Duodenum (tissue), 1 donor: ENCODE results near the genes FREM3, MMAA and REELD1.

GRCh38 chr4:140152725-140153716 is 963 bp downstream of the MAML3 start:
- PRO-cap: bidirectional peak, plus-strand start at chr4:140152861, minus-strand start at chr4:140152590; bidirectional peak, plus-strand start at chr4:140153057, minus-strand start at chr4:140153054; bidirectional peak, plus-strand start at chr4:140153417, minus-strand start at chr4:140153185

DNA sequence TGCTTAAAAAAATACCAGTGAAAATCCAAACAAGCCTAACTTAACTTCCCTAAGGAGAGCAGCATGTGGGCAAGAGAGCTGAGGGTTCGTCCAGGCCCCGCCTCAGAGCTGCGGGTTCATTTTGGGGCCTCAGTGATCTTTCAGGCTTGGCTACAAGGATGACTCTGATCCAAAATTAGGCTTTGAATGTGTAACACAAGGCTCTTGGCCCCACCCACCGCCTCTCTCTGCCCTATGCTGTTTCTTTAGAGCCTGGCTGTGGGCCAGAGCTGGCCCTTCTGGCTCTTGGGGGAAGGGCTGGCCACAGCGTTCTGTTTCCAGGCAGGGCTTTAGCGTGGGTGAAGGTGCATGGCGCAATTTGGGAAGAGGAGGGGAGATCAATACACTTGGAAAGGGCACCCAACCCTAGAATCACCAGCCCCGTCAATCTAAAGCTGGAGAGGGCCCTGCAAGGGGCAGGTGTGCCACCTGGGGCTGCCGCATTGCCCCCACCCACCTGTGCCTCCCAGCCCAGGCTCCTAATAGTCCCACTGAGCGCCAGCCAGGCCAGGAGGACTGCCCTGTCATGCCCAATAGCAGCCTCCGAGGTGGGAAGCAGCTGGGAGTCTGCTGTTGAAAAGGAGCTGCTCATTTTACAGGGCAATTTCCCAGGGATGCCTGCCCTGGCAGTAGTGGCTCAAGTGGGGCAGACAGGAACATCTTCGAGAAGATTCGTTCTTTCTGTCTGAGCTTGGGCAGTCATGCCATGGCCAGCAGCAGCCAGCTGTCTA is 84.5 kb upstream of the MAML3 start:
- PRO-cap: no peak

GRCh38 chr4:140642462-140642810 is 73.7 kb upstream of the UCP1 start:
- PRO-cap: no peak

DNA sequence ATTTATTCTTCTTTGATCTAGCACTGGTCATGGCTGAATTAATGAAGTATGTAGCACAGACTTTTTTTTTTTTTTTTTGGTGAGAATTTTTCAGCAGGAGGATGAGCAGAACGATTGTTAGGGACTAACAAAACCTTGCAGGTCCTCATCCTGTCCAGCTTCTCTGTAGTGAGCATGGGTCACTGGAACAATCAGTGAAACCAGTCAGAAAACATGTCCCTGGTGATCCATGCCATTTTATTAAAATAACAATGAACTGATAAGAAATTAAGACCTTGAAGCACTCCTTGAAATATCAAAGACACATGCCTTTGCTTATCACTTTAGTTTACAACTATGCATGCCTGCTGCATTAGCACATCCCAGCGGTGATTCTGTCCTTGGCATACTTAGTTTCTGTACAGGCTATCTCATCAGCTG is 150.8 kb downstream of the RNF150 start:
- PRO-cap: no peak

- PRO-cap: no peak
These were observed 7.1 kb downstream of the IL15 start for GRCh38 chr4:141643329-141644014.

DNA sequence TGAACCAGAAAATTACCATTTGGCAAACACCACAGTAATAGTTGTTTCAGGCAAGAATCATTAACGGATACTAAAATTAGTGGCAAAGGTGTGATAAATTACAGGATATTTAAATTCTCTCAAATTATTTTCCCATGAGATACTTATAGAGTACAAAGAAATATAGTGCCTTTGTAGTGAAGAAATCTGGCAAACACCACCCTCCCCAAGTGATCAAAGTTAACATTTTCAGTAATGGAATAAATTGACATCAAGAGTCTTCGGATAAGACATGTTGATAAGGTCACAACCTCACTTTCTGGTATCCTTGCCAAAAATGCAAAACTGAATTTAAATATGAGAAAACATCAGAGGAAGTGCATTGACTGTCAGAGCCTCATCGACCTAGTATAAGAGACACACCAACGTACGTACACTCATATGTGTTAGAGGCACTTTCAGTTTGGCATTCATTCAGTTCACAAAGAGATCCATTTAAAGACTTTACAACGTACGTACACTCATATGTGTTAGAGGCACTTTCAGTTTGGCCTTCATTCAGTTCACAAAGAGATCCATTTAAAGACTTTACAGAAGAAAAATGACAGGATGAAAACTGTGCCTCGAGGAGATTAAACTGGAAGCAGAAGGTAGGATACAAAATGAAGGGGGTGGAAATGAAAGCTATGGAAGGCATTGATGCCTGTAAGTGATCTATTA is 280.4 kb downstream of the INPP4B start:
- PRO-cap: unidirectional peak, plus-strand start at position 361 of the sequence

DNA sequence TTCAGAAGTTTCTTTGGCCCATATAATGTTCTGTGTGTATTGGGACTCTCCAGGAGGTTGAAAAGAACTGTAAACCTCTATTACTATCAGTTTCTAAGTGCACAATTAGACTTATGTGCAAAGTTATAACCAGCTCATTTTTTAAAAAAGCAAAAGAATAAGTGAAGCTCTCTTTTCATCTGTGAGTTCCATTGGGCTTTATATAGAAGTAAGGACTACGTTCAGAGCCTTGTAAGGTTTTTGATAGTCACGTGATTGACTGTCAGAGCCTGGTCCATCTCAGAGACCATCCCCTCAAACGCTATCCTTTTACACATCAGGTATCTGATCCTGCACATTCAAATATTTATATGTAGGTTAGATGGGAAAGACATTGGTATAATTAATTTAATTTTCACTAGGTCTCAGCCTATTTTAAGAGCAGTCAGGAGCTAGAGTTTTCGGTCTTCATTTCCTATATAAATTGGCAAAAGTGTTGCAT is 279.3 kb downstream of the INPP4B start:
- PRO-cap: no peak

DNA sequence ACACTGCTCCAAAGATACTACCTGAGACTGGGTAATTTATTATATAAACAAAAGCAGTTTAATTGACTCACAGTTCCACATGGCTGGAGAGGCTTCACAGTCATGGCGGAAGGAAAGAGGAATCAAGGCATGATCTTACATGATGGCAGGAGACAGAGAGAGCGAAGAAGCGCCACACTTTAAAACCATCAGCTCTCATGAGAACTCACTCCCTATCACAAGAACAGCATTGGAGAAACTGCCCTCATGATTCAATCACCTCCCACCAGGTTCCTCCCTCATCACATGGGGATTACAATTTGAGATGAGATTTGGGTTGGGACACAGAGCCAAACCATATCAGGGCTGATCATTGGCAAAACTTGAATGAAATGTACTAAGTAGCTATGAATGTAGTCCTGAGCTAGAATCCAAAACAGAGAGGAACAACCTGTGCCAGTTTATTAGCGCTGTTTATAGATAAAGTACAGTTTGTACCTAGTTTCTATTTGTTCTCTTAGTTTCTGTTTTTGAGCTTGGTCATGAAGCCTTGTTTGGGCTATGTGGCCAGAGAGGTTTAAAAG is 66.8 kb upstream of the INPP4B start:
- PRO-cap: no peak

DNA sequence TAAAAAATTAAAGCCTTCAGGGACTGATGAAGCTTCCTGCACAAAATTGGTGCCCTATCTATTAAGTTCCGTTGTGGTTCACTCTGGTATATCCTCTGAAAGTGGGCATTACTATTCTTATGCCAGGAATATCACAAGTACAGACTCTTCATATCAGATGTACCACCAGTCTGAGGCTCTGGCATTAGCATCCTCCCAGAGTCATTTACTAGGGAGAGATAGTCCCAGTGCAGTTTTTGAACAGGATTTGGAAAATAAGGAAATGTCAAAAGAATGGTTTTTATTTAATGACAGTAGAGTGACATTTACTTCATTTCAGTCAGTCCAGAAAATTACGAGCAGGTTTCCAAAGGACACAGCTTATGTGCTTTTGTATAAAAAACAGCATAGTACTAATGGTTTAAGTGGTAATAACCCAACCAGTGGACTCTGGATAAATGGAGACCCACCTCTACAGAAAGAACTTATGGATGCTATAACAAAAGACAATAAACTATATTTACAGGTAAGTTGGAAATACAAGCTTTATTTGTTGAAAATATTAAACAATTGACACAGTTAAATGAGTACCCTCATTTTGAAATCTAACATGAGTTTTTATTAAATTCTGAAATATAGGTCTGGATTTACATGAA is 29.8 kb downstream of the USP38 start:
- PRO-cap: no peak

GRCh38 chr4:143358830-143359357 is 22.2 kb downstream of the GAB1 start:
- PRO-cap: no peak

DNA sequence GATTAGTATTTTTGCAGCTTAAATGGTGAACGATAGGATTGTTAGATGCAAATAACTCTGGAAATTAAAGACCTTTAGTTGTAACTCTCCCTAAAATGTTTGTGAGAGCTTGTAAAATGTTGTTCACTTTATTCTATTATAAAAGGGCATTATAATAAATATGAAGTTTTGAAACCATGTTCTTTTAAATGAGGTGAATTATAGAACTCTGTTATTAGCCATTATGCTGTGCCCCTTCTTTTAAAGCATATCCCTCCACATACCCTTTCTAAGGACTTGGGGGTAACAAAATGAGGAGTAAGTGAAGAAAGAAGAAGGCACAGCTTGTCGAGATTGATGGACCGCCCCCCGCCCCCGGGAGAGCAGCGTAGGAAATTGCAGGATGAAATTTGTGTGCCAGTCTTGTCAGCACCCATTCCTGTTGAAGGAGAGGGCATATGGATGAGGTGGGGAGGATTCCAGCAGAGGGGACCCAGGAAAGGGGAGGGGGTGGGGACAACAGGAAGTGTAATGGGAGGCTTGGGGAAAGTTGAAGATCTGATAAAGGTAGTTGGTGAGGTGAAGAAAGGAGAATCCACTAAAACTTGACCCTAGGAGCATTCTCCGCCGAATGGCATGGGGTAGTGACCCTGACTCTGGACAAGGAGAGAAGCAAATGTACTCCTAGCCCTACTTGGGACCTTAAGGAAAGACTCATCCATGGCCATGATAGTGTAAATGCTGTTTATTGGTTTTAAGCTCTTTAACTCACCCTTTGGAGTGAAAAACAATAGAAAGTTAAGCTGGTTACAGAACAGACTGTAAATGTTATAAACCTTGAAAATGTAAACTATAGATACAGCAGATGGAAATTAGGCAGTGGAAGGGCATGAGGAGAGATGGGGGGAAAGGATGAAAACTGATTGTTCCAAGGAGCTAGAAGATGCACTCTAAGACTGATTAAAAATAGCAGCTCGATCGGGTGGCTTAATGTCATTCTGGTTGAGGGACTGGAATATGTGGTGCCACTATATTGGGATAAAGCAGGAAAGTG is 59.2 kb downstream of the GAB1 start:
- PRO-cap: no peak

DNA sequence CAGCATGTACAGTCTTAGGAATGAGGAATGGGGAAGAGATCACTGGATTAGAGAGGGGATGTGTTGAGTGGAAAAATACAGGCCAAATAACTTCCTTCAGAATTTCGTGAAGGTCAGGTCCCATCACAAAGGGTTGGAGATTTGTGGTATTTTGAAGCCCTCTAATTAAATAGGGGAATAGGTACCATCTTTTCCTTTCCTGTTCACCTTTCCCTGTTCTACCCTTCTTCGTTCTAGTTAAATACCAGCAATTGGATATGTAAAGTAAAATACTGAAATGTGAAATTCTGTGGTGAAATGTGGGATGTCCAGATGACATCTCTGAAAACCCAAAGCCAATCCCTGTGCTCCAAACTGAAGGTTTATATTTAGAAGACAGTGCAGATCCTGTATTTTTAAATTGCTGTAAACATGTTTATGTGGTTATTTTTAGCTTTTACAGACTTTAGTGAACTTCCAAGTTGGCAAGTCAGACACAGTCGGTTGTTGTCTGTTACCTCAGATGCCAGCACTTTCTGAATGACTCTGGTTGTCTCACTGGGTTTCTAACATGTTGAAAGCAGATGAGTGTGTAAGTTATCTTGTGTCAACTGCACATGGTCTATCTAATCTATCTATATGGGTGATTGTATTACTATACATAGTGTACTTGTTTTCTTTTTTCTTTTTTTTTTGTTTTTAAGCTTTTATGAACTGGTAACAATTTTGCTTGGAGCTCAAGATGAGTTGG is 66.0 kb downstream of the GAB1 start:
- PRO-cap: no peak

- PRO-cap: no peak
These were observed 3.8 kb downstream of the SMARCA5 start for GRCh38 chr4:143517179-143517785.

DNA sequence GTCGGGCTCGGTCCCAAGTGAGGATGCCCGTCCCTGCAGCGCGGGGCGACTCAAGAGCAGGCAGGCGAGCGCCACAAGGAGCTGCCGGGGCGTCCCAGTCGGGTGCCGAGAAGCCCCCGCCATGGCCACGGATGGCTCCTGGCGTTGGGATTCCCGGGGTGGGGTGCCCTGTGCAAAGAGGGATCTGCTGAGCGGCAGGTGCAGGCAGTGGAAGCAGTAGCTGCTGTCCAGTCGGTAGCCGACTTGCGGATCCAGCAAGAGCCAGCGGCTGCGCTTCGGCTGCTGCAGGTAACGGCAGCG is at the start of gene FREM3:
FREM3 (minus strand) TSS at position 123 of the 300 bp plus-strand sequence.
- PRO-cap: no peak

GRCh38 chr4:144647008-144647595 is 1.1 kb downstream of the HHIP start:
- PRO-cap: no peak

- PRO-cap: bidirectional peak, plus-strand start at chr4:145619396, minus-strand start at chr4:145619330
These were observed at the start of gene MMAA for GRCh38 chr4:145618476-145619536. MMAA (plus strand) TSS chr4:145619385.

DNA sequence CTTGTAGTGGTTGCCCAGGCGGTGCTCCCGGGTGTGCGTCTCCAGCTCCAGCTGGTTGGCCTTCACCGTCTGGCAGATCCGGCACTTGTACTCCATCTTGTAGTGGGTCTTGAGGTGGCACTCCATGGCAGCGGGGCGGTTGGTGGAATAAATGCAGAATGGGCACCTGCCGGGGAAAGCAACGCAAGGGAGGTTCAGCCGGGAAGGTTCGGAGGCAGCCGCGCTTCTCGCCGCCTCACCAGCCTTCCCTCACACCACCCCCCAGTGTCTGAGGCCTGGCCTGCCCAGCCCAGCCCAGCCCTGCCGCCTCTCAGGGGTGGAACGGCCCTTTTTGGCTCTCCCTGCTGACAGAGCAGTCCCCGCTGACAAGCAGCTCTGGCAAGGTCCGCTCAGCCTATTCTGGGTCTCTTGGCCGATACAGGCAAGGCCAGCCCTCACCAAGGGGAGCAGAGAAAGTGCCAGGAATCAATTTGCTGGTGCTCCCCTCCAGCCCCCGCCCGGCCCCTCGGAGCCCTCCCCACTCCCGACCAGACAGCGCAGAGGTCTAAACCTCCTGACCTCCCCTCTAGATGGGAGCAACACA is 81.6 kb downstream of the C4orf51 start:
- PRO-cap: no peak

GRCh38 chr4:146108801-146109166 is 66.7 kb upstream of the LSM6 start:
- PRO-cap: no peak

GRCh38 chr4:146192087-146192624 is 16.6 kb downstream of the LSM6 start:
- PRO-cap: no peak

DNA sequence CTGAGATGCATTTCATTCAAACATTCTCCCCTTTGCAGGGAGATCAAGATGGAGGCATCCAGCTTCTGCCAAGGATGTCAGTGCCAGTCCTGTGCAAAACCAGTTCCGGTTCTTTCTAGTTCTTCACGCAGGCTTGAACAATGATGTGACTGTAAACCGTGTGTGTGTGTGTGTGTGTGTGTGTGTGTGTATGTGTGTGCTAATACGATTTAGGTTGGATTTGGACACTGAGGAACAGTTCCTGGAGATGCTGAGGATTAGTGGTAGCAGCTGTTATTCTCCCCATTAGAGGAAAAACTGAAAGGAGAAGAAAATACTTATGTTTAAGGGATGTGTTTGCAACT is at the start of gene REELD1:
REELD1 (plus strand) TSS at position 237 of the 344 bp plus-strand sequence.
- PRO-cap: no peak